Astrocyte (in vitro differentiated cells and primary cell): Measurements from ENCODE around the genes KNSTRN, RMDN3, GCHFR, CHAC1 and INO80.

DNA sequence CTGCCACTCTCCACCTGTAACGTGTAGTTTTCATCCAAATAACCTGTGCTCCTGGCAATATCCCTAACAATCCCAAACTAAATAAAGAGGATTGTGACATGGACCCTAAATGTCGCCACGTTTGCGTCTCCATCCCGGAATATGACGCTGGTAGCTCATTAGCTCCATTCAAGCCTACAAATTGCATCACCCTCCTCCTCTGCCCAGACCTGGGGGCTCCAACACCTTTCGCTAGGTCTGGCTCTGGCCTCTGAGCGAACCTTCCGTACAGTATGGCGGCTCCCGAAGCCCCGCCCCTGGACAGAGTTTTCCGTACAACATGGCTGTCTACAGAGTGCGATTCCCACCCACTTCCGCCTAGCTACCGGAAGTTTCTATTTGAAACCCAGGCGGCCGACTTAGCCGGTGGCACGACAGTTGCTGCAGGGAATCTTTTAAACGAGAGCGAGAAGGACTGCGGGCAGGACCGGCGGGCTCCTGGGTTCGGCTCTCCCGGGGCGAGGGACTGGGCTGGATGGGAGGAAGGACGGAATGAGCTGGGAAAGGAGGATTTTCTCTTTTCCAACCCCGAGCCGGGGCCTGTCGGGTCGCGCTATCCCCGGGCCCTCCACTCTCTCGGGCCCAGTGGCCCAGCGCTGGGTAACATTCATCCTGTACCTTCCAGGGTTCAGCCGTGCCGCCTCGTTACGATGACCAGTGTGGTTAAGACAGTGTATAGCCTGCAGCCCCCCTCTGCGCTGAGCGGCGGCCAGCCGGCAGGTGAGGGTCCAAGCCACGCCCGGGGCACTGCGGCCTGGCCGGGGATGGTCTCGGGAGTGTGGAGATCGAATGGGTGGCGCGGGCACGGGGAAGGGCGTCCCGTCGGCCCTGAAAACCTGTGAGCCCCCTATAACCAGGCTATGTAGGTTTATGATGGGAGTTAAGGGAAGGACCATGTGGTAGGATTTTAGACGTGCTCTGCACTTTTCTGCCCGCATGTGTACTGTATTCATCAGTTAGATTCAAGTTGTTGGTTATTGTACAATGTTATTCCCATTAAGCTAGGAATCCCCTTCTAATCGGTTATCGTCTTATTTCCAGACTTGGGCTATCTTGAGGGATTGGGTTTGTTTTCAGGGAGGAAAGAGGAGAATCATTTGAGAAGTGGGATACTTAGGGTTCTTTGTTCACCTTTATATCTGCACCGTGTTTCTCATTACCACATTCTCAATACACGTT, at the start of gene KNSTRN:
Gene KNSTRN (plus strand): TSS at position 158 of the 1,218 bp plus-strand sequence.
- PRO-cap, result bidirectional peak, plus-strand start at position 392 of the sequence, minus-strand start at position 245 of the sequence
- RRBS, 2 experiments, result under 1 to 3% methylated on average over 11 of the region's 63 CpGs

GRCh38 chr15:40421783-40422175, 16.2 kb downstream of the IVD start:
- PRO-cap, result no peak
- RRBS, 2 experiments, result 8 to 12% methylated on average over 4 of the region's 26 CpGs

GRCh38 chr15:40693888-40694256, 1.1 kb upstream of the RAD51 start:
- PRO-cap, result no peak
- RRBS, 2 experiments, result no CpG with 5 or more reads among the region's 13 CpGs

DNA sequence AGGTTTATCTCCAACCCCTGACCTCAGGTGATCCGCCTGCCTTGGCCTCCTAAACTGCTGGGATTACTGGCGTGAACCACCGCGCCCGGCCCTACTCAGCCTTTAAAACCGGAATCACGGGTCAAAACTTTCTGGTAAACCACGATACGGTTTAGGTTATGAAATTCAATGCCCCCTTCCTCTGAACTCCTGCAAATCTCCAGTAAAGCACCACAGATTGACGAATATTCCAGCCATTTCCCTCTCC, 794 bp upstream of the RAD51 start:
- PRO-cap, result no peak
- RRBS, 2 experiments, result no CpG with 5 or more reads among the region's 10 CpGs

- PRO-cap, result bidirectional peak, plus-strand start at chr15:40755424, minus-strand start at chr15:40755248
- RRBS, 2 experiments, result 2 to 4% methylated on average over 14 to 31 of the region's 62 CpGs
These were observed at the start of gene RMDN3 for GRCh38 chr15:40755030-40755937. RMDN3 (minus strand) TSS chr15:40755254.

DNA sequence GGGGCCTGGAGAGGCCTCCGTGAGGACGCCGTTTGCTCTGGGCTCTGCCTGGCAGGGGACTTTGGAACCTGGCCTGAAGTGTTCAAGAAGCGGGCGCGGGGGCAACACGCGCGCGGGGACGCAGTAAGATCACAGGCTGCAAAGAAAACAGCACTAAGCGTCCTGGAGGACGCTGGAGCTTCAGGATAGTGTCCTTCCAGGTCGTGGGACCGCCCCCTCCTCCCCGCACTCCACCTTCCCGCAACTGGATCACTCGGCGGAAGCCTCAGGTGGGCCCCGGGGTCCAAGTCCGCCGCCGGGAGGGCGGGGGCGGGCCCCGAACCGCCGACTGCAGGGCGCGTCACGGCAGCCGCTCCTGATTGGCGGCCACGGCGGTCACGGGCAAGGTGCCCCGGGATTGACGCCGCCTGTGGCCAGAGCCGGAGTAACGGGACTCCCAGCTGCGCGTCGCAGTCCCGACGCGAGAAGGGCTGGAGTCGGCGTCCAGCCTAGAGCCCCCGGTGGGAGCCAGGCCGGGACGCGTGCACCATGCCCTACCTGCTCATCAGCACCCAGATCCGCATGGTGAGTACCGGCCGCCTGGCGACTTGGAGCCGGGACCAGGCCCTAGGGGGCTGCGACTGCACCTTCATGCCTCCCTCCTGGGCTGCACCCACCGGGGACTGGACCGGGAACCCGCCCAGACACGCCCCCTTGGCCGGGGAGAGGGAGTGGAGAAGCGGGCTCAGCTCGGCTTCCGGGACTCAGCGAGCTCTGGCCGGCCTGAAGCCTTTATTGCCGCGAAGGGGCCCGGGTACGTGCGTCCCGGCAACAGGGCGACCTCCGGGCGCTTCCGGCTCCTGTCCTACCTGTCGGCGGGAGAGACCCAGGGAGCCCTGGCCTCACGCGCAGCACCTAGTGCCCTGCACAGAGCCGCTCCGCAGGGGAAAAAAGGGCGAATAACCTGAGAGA, at the start of gene GCHFR:
Gene GCHFR (plus strand): TSS at position 416 of the 951 bp plus-strand sequence.
- PRO-cap, result bidirectional peak, plus-strand start at position 416 of the sequence, minus-strand start at position 250 of the sequence
- RRBS, 2 experiments, result 2 to 3% methylated on average over 16 to 30 of the region's 86 CpGs

- PRO-cap, result no peak
- RRBS, 2 experiments, result no CpG with 5 or more reads among the region's 8 CpGs
These were observed 871 bp downstream of the GCHFR start for GRCh38 chr15:40764604-40765274.

GRCh38 chr15:40793239-40793951, 13.5 kb upstream of the ZFYVE19 start:
- PRO-cap, result no peak
- RRBS, 2 experiments, result no CpG with 5 or more reads among the region's 9 CpGs

- PRO-cap, result no peak
- RRBS, 2 experiments, result 1 to 2% methylated on average over 17 to 20 of the region's 46 CpGs
These were observed 800 bp downstream of the SPINT1 start for GRCh38 chr15:40844570-40845125.

GRCh38 chr15:40845395-40846473, 1.9 kb downstream of the SPINT1 start:
- PRO-cap, result no peak
- RRBS, 2 experiments, result no CpG with 5 or more reads among the region's 9 CpGs

DNA sequence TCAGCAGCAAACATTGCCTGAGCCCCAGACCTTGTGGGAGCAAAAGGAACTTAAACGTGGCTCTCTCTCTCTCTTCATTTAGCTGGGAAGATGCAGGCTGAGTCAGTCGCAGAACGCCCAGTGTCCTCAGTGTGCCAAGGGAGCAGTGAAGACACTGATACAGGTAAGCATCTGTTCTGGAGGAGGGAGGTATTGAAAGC, 4.4 kb downstream of the RHOV start:
- PRO-cap, result no peak
- RRBS, 2 experiments, result no CpG with 5 or more reads among the region's 3 CpGs

DNA sequence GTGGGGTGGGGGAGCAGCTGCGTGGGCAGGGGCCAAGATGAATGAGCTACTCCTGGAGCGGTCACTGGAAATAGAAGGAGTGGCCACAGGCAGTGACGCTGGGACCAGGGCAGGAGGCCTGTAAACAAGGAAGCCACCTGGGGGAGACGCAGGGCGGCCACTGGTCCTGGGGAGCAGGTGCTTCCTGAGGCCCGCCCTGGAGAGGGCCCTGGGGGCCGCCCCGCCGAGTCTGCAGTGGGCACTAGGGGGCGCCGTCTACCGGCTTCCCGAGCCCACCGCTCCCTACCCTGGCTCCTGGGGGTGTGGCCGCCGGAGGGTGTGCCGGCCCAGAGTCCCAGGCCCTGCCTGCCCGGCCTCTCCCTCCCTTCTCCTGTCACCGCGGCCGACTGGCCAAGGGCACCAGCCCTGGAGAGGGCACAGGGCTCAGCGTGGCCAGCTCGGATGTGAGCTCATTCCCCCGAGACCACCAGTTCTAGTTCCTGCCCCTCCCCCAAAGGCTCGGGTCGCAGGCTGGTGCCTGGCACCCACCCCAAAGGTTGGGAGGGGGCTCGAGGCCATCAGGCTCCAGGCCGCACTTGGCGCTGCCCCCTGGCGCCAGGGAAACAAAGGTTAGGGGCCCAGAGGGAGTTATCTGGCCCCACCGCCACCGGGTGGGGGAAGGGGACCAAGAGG, 12.2 kb downstream of the VPS18 start:
- PRO-cap, result no peak
- RRBS, 2 experiments, result 3 to 6% methylated on average over 5 of the region's 32 CpGs

- PRO-cap, result no peak
- RRBS, 2 experiments, result no CpG with 5 or more reads among the region's 2 CpGs
These were observed 3.9 kb downstream of the DLL4 start for GRCh38 chr15:40933115-40933441.

DNA sequence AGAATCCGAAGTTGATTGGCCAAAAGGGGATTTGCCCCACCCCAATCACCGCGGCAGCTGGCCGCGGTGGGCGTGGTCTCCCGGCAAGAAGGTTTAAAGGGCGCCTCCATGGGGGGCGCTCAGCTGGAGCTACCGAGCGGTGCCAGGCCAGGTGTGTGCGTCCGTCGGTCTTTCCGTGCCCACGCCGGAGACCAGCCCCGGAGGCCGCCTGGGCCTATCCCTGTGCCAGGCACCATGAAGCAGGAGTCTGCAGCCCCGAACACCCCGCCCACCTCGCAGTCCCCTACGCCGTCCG, at the start of gene CHAC1:
Gene CHAC1 (plus strand): TSS at position 122 of the 295 bp plus-strand sequence.
- PRO-cap, result bidirectional peak, plus-strand start at position 130 of the sequence, minus-strand start outside the sequence
- RRBS, 2 experiments, result 3% methylated on average over 8 of the region's 25 CpGs; no CpG with 5 or more reads in 1 of the 2 experiments

DNA sequence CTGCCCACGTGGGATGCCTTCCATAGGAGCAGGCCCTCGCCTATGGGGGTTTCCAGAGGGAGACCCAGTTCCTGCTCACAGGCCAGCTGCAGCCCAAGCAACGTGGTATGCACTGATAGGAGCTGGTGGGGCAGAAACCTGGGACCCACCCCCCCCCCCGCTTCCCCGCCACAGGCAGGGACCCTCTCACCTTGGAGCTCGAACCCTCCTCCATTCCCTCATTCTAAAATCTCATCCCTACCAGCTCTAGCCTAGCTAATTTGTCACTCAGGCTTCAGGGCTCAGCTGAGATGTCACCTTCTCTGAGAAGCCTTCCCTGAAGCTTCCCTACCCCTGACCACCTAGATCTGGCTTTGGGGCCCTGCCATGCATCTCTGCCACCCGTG, 11.0 kb downstream of the CHAC1 start:
- PRO-cap, result no peak
- RRBS, 2 experiments, result no CpG with 5 or more reads among the region's 7 CpGs

GRCh38 chr15:41116183-41116752, at the start of gene INO80:
INO80 (minus strand) TSS chr15:41116280.
- PRO-cap, result bidirectional peak, plus-strand start at chr15:41116675, minus-strand start at chr15:41116482
- RRBS, 2 experiments, result no CpG with 5 or more reads among the region's 51 CpGs

DNA sequence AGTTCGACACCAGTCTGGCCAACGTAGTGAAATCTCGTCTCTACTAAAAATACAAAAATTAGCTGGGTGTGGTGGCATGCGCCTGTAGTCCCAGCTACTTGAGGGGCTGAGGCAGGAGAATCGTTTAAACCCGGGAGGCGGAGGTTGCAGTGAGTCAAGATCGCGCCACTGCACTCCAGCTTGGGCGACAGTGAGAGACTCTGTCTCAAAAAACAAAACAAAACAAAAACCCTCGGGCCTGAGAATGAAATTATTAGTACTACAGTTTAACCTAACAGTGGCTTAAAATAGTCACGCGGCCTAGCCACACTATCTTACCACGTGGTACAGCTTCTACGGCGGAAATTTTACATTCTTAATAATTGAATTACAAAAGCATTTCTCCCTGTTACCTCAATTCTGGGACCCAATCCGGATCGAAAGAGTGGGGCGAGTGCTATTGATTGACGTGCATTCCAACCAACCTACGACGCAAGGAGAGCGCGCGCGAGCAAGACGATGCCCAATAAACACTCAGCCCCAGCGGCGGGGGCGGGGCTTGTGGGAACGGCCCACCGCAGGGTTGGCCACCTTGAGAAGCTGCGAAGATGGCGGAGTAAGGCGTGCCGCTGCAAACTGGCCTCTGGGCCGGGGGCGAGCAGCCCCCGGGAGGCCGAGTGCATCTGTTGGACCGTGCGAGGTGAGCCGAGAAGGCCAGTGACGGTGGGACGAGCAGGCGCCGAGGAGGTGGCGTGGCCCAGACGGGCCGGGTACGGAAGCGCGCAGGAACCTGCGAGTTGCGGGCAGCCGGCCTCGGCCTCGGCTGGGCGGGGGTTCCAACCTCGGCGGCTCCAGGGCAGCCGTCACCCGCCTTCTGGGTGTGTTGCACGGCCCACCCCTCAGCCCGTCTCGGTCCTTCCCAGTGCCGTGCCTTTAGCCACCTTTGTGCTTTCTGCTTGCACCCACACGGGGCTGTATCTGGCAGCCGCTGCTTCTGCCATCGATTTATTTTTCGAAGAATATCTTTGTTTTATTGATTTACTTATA, 48.6 kb downstream of the OIP5 start:
- PRO-cap, result bidirectional peak, plus-strand start at position 613 of the sequence, minus-strand start at position 691 of the sequence
- RRBS, 2 experiments, result 3 to 4% methylated on average over 7 to 15 of the region's 71 CpGs

DNA sequence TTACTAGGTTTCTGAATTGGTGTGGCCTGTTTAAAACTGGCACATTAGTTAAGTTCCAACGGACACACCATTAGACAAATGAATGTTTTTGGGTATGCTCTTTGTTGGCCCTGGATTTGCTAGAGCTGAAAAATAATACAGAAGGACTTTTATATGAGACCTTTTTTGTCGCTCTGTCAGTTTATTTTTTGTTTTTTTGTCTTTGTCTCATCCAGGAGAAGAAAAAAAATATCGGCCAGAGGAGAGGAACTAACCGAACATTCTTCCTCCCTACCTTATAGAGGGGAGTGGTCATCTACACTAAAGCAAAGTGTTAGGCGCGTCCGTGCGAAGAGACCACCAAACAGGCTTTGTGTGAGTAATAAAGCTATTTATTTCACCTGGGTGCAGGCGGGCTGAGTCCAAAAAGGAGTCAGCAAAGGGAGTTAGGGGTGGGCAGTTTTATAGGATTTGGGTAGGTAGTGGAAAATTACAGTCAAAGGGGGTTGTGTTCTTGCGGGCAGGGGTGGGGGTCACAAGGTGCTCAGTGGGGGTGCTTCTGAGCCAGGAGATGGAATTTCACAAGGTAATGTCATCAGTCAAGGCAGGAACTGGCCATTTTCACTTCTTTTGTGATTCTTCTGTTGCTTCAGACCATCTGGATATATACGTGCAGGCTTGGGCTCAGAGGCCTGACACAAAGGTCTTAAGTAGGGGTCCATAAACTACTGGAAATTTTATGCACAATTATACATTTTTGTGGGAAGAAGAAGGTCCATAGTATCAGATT, 47.2 kb downstream of the OIP5 start:
- PRO-cap, result no peak
- RRBS, 2 experiments, result no CpG with 5 or more reads among the region's 11 CpGs

DNA sequence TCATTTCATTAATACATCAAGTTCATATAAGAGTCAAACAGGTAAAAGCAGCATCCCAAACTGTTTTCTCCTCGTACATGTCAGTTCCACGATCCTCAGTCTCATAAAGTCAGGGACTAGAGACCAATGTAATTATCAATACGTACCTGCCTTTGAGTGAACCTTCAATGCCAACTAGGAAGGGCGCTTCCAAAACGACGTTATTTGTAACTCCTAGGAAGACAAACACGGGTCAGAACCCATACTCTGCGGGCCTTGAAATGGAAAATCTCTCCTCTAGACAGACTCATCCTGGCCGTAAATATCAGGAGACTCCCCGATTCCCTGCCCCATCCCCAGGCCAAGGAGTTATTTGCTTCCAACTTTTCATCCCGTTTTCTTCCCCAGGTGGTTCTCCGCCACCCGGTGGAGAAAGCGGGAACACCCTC, 608 bp downstream of the OIP5 start:
- PRO-cap, result no peak
- RRBS, 2 experiments, result no CpG with 5 or more reads among the region's 14 CpGs

GRCh38 chr15:41349907-41350842, 17.5 kb downstream of the NUSAP1 start:
- PRO-cap, result no peak
- RRBS, 2 experiments, result no CpG with 5 or more reads among the region's 14 CpGs